Peripheral blood mononuclear cell (primary cell): ENCODE results near the genes ZNF221, ZNF222, BCL3, TOMM40, CLASRP and BLOC1S3.

- PRO-cap, 8 experiments: no peak in any of the 8 experiments
Measured at GRCh38 chr19:43950768-43951578, at the start of gene ZNF221. ZNF221 (plus strand) TSS chr19:43951228.

DNA sequence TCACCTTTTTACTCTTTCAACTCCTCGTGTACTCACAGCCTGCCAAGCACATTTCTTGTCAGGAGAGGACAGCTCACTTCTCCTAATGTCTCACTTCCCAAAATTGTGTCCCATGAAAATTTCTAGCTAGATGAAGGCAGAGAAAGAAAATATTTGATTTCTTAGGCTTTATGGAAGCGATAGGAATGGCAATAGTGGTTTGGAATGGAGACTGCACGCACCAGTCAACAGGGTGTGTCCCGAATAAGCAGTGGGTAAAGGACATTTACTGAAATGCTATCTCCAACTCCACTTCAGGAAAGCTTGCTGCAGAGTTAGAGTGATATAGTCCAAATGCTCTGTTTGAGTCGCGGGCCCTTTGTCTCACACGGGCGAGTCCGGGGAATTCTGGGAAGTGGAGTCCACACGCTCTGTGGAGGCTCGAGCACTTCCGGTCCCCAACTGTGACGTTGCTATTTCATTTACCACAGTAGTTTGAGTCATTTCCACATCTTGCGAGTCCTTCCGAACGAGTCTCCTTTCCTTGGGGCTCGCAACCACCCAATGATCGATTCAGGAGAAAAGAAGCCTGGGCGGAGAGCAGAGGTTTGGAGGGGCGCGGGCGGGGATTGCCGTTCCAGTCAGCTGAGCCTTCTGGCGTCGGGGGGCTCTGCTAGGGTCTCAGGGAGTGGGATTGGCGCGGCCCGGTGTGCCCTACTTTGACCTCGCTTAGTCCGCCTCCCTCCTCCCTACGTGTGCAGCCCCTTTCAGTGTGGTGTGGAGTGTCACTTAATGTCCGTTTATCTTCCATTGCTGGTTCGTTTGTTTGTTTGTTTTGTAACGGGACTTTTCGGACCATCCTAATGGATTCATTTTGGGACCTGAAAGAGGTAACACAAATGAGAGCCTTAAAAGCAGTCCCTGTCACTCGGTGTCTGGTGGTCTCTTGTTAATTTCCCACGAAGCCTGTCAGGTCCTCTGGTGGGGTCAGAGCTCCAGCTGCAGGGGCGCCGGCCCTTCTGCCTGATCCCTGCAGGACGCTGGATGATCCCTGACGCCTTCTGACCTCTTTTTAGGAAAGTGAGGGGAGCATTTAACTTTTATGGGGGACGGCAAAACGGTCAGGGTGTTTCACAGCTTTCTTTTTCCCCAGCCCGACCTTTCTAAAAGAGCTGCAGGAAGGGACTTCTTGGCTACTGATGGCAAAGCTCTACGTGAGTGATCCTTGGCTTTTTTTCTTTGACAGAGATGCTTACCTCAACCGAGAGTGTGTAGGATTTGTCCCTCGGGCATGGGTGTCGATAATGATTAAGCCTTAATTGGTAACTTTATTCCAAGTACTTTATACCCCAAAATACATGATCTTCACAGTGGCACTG lies at the start of gene ZNF222:
Gene ZNF222 (plus strand): TSS at position 486 of the 1,358 bp plus-strand sequence.
- PRO-cap, 8 experiments: peak in 5 of 8 experiments; most common plus-strand start position 490 of the sequence (in 4); most common minus-strand start position 334 of the sequence (in 1)

DNA sequence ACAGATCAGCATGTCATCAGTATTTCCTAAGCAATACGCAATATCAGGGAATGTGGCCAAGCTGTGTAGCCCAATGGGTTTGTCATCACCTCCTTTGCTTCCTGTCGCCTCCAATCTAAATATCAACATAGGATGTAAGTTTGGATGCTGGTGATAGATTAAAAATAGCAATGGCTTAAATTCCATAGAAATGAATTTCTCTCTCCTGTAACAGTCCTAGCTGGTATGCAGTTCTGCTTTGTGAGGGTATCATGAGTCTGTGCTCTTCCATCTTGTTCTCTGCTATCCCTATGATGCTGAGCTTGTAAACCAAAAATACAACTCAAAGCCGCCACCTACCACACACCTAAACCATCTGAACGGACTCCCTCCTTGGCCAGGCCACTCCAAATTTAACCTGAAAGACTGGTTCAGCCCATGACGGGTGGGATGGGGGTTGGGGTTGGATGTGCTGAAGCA lies 10.0 kb upstream of the IGSF23 start:
- PRO-cap, 8 experiments: no peak in any of the 8 experiments

DNA sequence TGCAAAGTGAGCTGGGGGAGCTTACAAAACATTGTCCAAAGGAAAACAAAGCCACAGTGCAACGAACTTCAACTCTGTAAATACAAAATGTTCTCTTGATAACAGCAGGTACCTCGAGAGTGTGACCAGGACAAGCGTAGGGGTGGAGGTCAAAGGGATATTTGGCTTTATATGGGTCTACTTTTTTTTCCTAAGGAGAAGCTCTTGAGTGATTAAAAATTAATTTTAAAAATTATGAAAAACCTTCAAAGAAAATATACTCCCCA lies 2.6 kb downstream of the IGSF23 start:
- PRO-cap, 8 experiments: no peak in any of the 8 experiments

DNA sequence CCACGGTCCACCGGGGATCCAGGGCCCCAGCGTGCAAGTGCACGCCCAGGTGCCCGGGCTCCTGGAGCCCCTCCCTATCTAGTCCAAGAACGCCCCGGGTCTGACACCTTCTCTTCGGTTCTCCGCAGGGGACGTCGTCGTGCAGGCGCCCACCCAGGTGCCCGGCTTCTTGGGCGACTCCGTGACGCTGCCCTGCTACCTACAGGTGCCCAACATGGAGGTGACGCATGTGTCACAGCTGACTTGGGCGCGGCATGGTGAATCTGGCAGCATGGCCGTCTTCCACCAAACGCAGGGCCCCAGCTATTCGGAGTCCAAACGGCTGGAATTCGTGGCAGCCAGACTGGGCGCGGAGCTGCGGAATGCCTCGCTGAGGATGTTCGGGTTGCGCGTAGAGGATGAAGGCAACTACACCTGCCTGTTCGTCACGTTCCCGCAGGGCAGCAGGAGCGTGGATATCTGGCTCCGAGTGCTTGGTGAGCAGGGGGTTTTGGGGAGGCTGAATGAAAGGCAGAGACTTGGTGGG lies 3.4 kb downstream of the PVR start:
- PRO-cap, 8 experiments: no peak in any of the 8 experiments

DNA sequence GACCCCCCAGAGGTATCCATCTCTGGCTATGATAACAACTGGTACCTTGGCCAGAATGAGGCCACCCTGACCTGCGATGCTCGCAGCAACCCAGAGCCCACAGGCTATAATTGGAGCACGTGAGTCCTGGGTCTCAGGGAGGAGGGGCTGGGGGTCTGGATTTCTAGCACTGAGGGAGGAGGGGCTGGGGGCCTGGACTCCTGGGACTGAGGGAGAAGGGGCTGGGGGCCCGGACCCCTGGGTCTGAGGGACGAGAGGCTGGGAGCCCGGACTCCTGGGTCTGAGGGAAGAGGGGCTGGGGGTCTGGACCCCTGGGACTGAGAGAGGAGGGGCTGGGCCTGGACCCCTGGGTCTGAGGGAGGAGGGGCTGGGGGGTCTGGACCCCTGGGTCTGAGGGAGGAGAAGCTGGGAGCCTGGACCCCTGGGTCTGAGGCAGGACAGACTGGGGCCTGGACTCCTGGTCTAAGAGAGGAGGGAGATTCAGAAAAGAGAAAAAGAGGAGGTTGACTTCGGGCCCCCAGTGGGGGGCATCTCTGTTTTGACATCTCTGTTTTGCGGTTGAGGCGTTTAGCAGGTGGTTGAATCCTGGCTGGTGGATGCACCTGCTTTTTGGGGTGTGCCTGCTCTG lies 10.3 kb downstream of the PVR start:
- PRO-cap, 8 experiments: no peak in any of the 8 experiments

DNA sequence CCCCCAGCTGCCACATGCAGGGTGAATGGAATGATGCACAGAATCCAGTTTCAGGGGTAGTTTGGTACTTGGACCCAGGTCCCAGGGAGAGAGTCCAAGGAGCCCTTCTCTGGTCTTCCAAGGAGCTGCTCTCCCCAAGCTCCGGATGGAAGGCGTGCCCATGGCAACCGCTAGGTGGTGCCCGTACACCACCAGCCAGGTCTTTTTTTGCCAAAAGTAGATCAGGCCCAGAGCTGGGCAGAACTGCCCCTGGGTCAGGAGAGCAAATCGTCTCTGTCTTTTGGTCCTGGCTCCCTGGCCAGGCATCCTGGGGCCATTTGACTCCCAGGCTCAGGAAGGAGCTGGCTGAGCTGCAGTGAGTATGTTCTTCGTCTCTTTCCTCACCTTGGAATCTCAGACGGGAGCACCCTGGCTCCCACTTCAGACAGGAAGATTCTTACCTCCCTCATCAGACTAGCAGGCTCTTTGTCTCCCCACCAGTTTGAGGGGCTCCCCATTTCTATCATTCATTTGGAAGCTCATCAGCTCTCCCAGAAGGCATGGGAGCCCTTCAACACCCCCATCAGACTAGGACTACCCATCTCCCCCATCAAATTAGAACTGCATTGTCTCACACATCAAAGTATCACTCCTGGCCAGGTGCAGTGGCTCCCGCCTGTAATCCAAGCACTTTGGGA lies 24.5 kb upstream of the BCL3 start:
- PRO-cap, 8 experiments: no peak in any of the 8 experiments

GRCh38 chr19:44725576-44726197 lies 22.8 kb upstream of the BCL3 start:
- PRO-cap, 8 experiments: no peak in any of the 8 experiments

DNA sequence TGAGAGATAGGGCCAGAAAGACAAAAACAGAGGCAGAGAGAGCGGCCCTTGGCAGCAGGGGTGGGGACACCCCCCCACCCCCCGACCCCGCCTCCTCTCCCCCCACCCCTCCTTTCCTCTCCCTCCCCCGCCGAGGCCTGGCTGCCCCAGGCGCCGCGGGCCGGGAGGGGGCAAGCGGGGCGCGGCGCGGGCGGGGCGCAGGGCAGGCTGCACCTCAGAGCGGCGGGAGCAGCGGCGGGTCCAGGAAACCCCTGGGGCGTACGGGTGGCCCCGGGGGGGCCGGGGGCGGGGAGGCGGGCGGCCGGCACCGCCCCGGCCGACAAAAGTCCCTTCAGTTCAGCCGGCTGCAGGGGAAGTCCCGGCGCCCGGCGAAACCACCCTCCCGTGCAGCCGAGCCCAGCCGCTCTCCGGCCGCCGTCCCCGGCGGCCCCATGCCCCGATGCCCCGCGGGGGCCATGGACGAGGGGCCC lies at the start of gene BCL3:
Gene BCL3 (plus strand): TSS at position 349 of the 470 bp plus-strand sequence.
- PRO-cap, 8 experiments: peak in 8 of 8 experiments; most common plus-strand start position 334 of the sequence (in 3); most common minus-strand start position 28 of the sequence (in 3)

DNA sequence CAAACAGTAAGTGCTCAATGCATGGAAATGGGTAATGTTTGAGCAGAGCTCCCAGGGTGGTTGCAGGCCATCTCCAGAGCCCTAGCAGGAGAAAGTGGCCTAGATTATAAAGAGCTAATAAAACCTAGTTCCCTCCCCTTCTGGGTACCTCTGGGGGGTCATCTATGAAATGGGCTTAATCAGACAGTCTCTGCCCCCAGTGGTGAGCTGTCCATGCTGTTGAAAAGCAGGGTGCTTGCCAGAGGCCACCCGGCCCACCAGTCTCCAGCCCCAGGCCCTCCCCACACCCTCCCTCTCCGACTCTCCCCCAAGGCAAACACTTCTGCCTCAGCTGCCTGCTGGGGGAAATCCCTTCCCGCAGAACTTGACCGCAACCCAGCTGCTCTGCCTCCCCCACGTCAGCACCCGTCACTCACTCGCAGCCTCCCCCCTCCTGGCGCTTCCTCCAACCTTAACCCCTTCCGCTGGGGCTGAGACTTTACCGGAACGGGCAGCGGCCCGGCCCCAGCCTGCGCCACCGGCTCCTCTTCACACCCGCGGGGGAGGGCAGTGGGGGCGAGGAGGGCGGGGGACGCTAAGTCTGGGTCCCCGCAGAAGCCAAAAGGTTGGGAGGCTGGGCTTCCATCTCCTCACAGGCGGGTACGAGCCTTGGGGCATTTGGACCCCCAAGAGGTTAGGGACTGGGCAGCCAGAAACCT lies 4.7 kb downstream of the BCL3 start:
- PRO-cap, 8 experiments: peak in 7 of 8 experiments; most common plus-strand start position 289 of the sequence (in 3); most common minus-strand start position 285 of the sequence (in 5)

DNA sequence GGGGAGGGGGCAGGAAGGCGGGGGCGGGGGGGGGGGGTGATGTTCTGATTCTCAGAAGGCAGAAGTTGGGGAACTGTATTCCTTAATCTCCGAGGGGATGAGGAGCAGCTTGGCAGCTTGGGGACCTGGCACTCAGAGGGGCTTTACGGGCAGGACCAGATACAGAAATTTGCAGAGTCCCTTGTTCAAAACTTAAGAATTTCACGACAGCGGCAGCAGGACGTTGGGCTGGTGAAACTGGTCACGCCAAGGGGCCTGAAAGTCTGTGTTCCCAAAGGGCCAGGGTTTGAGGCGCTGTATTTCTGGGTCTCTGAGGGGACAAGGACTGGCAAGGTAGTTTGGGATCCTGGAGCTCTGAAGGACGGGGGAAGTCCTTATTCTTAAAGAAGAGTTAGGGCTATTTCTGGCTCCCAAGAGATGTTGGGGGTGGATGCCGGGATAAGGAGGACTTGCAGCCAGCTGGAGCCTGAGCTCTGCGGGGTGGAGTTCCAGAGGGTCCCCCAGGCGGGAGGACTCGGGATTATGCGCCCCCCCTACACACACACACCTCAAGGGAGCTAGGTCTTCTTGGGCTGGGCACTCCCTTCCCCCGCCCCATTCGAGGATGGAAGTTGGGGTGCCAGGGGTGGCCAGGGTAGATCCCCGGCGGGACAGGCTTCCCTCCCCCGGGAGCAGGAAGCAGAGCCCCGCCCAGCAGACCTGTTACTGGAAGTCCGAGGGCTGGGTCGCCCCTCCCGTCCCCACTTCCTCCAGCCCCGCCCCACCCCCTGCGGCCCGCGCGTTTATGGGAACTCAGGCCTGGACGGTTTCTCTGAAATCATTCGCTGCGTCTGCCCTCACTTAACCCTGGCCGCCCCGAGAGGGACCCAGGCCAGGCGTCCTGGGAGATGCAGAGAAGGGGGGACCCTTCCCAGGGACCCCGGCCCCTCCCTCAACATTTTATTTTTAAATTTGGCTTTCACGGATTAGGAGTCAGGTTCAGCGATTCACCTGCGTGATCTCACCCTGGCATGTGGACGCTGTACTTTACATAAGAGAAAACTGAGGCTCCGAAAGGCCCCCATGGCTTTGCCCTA lies 5.6 kb downstream of the BCL3 start:
- PRO-cap, 8 experiments: peak in 7 of 8 experiments; most common plus-strand start position 420 of the sequence (in 5); most common minus-strand start position 606 of the sequence (in 6)

GRCh38 chr19:44789768-44790358 lies 12.2 kb downstream of the CBLC start:
- PRO-cap, 8 experiments: no peak in any of the 8 experiments

DNA sequence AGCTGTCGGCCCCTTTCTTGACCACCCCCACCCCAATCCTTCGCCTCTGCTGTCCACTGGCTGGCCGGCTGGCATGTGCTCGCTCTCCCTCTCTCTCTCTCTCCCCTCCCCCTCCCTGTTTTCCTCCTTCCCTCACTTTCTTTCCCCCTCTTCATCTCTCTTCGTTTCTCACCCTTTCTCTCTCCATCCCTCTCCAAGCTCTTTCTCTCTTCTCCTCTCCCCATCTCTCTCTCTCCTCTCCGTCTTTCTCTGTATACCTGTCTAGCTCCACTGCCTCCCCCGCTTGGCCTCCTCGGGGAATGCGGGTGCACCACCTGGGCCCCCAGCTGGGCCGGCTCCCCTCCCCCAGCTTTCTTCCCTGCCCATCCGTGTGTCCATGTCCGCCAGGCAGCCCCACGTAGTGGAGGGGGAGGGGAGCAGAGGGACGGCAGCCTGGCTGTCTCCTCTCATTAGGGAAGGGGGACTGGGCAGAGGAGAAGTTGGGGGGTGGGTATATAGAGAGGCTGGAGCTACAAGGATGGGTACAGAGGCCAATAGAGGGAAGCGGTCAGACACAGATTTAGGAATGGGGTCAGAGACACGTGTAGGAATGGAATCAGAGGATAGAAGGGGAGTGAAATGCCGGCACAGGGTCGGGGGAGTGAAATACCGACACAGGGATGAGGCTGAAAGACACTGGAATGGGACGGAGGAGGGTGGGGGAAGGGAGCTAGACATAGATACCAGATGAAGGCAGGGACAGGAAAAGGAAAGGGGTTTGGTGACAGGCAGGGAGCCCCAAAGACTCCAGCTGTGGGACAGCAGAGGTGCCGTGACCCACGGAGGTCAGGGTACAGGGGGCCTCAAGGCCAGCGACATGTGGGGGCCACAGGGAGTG lies 2.7 kb downstream of the NECTIN2 start:
- PRO-cap, 8 experiments: no peak in any of the 8 experiments

DNA sequence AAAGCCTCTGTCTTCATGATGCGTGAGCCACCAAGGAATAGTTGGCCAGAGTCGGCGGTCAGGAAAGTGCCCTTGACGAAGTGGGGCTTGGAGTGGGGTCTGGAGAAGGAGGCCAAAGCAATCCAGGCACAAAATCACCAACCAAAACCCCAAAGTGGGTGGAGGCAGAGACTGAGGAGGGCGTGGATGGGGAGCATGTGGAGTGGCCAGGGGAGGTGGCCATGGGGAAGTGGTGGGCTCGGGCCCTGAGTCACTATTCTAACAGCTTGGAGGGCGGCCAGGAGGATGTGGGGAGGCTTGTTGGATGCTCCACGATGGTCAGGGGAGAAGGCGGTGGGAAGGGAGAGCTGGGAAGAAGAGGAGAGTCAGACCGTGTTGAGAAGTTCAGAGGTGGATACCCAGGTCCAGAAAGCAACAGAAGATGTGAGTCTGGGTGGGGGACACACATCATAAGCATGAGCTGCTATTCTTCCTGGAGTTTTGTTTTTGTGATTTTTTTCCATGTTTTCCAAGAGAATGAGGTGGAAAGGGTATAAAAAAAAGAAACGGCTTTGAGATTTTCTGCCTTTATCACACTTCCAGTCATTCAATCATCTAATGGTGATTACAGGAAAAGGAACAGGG lies 20.9 kb upstream of the TOMM40 start:
- PRO-cap, 8 experiments: peak in 5 of 8 experiments; most common plus-strand start position 172 of the sequence (in 4); most common minus-strand start position 151 of the sequence (in 1)

DNA sequence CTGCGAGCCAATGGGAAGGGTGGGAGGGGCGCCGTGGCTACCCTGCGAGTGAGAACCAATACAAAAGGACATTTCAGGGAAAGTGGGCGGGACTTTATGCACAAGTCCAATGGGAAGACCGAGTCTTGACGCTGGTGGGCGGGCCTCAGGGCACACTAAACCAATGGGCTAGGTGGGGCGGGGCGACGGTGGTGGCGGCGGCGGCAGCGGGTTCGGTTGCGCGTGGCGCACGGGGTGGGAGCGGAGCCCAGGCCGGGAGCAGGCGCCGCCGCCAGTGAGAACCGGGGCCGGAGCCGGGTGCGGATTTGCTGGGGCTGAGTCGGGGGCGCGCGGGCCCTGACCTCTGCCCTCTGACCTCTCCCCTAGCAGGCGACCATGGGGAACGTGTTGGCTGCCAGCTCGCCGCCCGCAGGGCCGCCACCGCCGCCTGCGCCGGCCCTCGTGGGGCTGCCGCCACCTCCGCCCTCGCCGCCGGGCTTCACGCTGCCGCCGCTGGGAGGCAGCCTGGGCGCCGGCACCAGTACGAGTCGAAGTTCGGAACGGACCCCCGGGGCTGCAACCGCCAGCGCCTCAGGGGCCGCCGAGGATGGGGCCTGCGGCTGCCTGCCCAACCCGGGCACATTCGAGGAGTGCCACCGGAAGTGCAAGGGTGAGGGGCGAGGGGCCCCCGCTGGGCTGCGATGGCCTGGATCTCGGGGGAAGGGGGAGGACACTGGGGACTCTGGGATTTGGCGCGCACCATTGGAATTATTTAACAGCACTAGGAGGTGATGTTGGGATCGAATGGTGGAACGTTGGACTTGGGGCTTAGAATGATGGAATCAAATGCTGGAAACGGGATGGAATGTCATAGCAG lies at the start of gene TOMM40:
Gene TOMM40 (plus strand): TSS at position 214 of the 856 bp plus-strand sequence.
- PRO-cap, 8 experiments: peak in 8 of 8 experiments; most common plus-strand start position 215 of the sequence (in 8)

DNA sequence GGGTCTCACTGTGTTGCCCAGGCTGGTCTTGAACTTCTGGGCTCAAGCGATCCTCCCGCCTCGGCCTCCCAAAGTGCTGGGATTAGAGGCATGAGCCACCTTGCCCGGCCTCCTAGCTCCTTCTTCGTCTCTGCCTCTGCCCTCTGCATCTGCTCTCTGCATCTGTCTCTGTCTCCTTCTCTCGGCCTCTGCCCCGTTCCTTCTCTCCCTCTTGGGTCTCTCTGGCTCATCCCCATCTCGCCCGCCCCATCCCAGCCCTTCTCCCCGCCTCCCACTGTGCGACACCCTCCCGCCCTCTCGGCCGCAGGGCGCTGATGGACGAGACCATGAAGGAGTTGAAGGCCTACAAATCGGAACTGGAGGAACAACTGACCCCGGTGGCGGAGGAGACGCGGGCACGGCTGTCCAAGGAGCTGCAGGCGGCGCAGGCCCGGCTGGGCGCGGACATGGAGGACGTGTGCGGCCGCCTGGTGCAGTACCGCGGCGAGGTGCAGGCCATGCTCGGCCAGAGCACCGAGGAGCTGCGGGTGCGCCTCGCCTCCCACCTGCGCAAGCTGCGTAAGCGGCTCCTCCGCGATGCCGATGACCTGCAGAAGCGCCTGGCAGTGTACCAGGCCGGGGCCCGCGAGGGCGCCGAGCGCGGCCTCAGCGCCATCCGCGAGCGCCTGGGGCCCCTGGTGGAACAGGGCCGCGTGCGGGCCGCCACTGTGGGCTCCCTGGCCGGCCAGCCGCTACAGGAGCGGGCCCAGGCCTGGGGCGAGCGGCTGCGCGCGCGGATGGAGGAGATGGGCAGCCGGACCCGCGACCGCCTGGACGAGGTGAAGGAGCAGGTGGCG lies 2.8 kb downstream of the APOE start:
- PRO-cap, 8 experiments: no peak in any of the 8 experiments

DNA sequence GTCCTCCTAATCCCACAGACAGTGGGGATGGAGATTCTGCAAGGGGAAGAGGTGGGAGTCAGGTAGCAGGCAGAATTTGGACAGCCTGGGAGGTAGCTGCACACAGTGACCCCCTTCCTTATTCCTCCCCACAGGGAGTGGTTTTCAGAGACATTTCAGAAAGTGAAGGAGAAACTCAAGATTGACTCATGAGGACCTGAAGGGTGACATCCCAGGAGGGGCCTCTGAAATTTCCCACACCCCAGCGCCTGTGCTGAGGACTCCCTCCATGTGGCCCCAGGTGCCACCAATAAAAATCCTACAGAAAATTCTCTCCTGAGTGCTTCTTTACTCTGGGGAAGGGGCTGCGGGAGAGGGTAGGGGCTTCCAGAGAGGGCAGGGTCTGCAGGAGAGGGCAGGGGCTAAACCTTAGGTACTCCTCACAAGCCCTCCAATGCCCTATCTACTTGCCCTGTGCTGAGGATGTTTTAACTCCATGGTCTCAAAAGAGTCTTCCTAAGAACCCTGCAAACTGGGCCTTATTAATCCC lies 4.7 kb downstream of the APOC1 start:
- PRO-cap, 8 experiments: no peak in any of the 8 experiments

GRCh38 chr19:45038783-45039964 lies at the start of gene CLASRP:
CLASRP (plus strand) TSS chr19:45039045.
- PRO-cap, 8 experiments: peak in 8 of 8 experiments; most common plus-strand start chr19:45039051 (in 4); most common minus-strand start chr19:45039442 (in 8)

- PRO-cap, 8 experiments: peak in 2 of 8 experiments; most common plus-strand start chr19:45049865 (in 2)
Measured at GRCh38 chr19:45048939-45049874, 10.4 kb downstream of the CLASRP start.

- PRO-cap, 8 experiments: peak in 8 of 8 experiments; most common plus-strand start chr19:45178784 (in 8); most common minus-strand start chr19:45178899 (in 1)
Measured at GRCh38 chr19:45178700-45179156, at the start of gene BLOC1S3. BLOC1S3 (plus strand) TSS chr19:45178784.